ENCODE measurements around the genes MAGOH and NDC1.

- PRO-cap, 7 experiments, result peak in 7 of 7 experiments; most common plus-strand start chr1:53238593 (in 4); most common minus-strand start chr1:53238518 (in 7)
Observed at GRCh38 chr1:53238396-53239245, at the start of gene MAGOH. TSS of gene MAGOH (minus strand) at chr1:53238518.

- PRO-cap, 7 experiments, result no peak in any of the 7 experiments
Observed at GRCh38 chr1:53434247-53435207, 24.7 kb upstream of the DMRTB1 start.

GRCh38 chr1:53512304-53512690, 53.1 kb downstream of the DMRTB1 start:
- PRO-cap, 7 experiments, result no peak in any of the 7 experiments

DNA sequence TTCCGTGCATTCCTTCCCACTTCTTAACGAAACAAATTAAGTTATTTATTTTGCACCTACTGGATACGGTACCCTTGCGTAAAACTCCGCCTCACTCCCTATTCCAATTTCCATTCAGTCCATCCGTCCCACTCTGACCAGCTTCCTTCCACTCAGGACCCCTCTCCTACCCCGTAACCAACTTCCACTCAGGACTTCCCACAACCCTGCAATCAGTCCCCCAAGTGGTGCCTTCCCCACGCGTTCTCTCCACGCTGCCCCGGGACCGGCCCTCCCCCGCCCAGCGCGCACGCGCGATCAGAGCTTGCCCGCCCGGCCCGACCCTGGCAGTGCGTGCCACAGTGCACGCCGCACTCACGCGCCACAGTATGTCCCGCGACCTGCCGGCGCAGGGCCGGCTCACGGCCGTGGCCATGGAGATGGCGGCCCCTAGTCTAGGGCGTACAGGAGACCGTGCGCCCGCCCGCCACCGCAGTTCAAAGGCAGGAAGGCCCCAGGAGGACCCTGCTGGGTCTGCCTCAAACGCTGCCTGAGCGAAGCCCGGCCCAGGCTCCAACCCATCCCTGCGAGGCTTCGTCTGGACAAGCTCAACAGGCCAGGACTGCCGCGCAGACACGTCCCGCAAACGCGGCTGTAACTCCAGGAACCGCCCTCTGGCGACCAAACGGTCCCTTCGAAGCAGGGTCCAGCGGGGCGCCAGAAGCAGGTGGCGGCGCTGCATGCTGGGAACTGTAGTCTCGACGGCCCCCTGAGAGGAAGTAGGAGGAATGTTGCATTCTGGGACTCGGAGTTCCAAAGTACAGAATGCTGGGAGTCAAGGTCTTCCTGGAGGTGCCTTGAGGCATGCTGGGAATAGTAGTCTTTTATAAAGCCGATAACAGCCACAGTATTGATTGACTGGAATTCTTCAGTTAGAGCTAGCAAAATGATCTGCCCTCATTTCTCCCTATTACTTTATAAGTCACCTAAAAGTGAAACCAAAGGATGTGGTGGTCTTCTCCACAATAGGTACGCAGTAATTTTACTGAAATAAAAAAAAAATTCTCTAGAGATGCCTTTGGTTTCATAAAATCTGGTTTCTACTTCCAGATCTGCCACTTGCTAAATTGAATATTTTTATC, at the start of gene NDC1:
TSS of gene NDC1 (minus strand) at position 450 of the 1,121 bp plus-strand sequence.
- PRO-cap, 7 experiments, result peak in 7 of 7 experiments; most common plus-strand start position 366 of the sequence (in 4); most common minus-strand start position 436 of the sequence (in 6)

- PRO-cap, 7 experiments, result peak in 1 of 7 experiments; most common minus-strand start chr1:54014473 (in 1)
Observed at GRCh38 chr1:54014040-54014671, 3.8 kb downstream of the LDLRAD1 start.

DNA sequence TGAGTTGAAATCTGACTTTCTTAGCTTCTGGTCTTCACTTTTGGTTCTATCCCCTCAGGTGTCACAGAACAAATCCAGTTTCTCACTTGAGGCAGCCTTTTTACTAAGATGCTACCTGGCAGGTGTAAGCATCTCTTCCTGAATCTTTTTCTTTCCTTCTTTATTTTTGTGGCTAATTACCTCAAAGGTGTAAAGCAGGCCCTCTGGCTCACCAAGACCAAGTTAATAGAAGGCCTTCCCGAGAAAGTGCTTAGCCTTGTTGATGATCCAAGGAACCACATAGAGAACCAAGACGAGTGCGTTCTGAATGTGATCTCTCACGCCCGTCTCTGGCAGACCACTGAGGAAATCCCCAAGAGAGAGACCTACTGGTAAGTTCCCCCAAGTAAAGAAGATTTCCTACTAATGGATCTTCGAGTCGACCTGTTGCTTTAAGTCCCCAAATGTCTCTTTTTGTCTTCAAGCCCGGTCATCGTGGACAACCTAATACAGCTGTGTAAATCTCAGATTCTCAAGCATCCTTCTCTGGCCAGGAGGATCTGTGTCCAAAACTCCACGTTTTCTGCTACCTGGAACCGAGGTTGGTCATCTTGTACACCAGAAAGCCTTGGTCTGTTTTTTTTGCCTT, 5.0 kb downstream of the MRPL37 start:
- PRO-cap, 7 experiments, result no peak in any of the 7 experiments

DNA sequence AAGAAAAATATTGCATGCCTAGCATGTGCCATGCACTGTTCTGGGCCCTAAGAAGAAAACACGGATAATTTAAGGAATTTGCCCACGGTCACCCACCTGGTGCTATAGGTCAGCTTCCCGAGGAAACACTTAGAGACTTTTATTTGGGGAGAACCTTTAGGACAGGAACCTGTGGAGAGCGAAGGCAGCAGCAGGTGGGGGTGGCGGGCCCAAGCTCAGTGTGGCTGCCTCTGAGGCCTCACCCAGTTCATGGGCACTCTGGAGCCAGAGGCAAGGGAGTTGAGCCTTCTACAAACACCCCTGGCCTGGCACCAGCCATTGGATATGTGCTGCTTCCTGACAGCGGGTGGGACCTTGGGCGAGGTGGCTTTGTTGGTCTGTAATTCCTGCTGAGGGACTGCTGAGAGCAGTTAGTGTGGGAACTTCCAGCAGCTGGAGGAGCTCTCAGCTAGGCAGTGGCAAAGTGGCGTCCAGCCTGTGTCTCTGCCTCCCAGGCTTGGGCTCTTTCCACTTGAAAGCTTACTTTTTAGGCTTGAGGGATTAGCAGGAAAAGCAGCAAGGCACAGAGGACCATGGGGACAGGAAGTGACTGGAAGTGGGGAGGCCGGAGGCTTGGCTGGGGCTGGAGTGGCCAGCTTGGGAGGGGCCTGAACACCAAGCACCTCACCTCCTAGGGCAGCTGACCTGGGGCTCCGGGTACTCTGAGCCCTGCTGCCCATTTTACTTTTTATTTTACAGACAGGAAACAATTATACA, 19.1 kb downstream of the MRPL37 start:
- PRO-cap, 7 experiments, result no peak in any of the 7 experiments

DNA sequence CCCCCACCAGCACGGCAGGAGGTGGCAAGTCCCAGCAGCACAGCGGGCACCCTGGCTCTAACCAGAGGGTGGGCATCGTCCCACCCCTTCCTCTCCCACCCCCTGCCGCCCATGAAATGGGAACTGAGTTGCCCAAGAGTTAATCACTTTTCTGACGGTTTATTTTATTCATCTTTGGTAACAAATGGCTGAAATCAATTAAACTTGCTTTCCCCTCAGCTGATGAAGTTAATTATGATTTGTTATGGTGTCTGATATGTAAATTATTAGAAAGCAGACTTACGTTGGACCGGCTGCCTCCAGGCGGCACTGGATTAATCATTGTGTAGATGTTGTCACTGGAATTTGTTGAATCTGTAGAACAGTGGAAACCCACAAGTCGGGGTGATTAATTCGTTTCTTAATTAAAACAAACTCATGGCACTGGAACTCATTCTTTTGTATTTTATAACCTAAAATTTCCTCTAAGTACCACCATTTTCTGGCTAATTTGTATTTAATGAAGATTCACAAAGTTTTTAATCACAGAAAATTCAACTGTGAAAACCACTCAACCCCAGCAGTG, 39.0 kb downstream of the MRPL37 start:
- PRO-cap, 7 experiments, result no peak in any of the 7 experiments

- PRO-cap, 7 experiments, result no peak in any of the 7 experiments
Observed at GRCh38 chr1:54274237-54274715, 74.3 kb downstream of the MRPL37 start.

GRCh38 chr1:54278268-54278513, 78.2 kb downstream of the MRPL37 start:
- PRO-cap, 7 experiments, result no peak in any of the 7 experiments

DNA sequence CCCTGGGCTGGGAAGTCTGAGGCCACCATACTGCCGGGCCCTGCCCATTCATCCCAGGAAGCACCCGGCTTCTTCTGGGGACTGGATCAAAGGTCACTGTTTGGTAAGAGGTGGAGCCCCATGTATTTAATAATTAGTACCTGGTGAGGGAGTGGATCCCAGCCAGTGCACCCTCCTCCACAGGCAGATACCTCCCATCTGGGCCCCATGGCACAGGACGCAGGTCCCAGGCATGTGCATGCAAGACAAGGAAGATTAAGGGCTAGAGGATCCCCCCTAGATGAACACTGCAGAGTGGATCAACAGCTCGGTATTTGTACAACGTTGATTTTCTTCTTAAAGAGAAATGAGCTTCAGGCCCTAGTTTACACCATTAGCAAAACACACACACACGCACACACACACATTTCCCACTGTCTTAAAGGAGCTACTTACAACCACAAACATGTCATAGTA, 90.6 kb downstream of the MRPL37 start:
- PRO-cap, 7 experiments, result no peak in any of the 7 experiments

GRCh38 chr1:54298326-54299596, 98.8 kb downstream of the MRPL37 start:
- PRO-cap, 7 experiments, result no peak in any of the 7 experiments

GRCh38 chr1:54327213-54328033, 127.5 kb downstream of the MRPL37 start:
- PRO-cap, 7 experiments, result no peak in any of the 7 experiments

GRCh38 chr1:54344663-54345722, 145.0 kb downstream of the MRPL37 start:
- PRO-cap, 7 experiments, result no peak in any of the 7 experiments

GRCh38 chr1:54362125-54362699, 162.2 kb downstream of the MRPL37 start:
- PRO-cap, 7 experiments, result no peak in any of the 7 experiments

- PRO-cap, 7 experiments, result no peak in any of the 7 experiments
Observed at GRCh38 chr1:54364797-54365469, 165.0 kb downstream of the MRPL37 start.

- PRO-cap, 7 experiments, result no peak in any of the 7 experiments
Observed at GRCh38 chr1:54378143-54379284, 169.5 kb upstream of the ACOT11 start.

DNA sequence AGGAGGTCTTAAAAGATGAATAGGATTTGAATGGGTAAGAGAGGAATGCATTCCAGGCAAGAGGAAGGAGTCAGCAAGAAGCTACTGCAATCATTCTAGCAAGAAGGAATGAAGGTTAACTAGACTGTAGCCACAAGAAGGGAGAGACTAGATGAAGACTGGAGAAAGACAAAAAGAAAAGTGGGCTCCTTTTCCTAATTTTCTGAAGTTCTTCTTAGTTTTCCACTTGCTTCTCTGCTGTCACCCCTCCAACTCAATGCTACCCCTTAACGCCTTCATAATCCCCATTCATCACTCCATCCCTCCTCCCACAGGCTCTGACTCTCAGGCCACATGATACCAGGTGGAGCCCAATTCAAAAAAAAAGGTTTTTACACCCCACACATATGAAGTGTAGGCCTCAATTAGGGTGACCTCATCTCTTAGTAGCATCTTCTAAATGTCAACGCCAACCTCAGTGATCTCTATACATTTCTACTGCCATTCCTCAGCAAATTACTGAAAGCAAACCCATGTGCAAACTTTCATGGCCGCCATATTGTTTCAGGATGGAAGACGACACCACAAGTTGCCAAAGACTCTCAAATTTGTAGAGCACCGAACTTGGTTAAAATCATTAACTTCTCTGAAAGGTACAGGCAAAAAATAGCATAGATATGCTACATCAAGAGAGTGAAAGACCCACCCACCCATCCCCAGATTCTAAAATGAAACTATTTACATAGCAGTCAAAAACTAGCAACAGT, 148.3 kb upstream of the ACOT11 start:
- PRO-cap, 7 experiments, result no peak in any of the 7 experiments

- PRO-cap, 7 experiments, result peak in 5 of 7 experiments; most common plus-strand start chr1:54488528 (in 5); most common minus-strand start chr1:54488339 (in 2)
Observed at GRCh38 chr1:54487361-54488785, 60.2 kb upstream of the ACOT11 start.

GRCh38 chr1:54514136-54514579, 33.9 kb upstream of the ACOT11 start:
- PRO-cap, 7 experiments, result no peak in any of the 7 experiments

Measured in T-cell (primary cell).